ENCODE data around the gene IFIT2.

DNA sequence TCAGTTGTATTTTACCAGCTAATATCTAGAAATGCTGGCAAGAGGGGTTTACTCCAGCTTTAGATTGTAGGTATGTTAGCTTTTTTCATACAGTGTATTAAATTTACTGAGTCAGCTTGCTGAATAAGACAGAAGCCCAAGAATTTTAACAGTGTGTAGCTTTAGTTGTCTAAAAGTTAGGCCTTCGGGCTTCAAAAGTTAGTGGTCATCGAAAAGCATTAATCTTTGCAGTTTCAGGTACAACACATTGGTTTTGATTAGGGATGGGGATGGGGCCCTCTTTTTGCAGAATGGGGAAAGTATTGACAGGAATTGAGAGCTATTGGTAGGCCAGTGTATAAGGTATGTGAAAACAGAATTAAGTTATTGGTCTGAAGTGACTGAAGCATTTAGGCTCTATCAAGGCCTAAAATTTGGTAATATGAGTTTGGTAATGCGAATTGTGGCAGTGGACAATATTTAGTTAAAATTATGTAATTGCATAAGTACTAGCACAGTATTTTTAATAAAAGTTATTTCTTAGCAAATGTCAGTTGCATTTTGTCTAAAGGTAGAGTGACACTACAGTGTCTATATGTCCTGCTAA is 2.2 kb downstream of the PTEN start:
- RRBS: no CpG with 5 or more reads among the region's 3 CpGs

DNA sequence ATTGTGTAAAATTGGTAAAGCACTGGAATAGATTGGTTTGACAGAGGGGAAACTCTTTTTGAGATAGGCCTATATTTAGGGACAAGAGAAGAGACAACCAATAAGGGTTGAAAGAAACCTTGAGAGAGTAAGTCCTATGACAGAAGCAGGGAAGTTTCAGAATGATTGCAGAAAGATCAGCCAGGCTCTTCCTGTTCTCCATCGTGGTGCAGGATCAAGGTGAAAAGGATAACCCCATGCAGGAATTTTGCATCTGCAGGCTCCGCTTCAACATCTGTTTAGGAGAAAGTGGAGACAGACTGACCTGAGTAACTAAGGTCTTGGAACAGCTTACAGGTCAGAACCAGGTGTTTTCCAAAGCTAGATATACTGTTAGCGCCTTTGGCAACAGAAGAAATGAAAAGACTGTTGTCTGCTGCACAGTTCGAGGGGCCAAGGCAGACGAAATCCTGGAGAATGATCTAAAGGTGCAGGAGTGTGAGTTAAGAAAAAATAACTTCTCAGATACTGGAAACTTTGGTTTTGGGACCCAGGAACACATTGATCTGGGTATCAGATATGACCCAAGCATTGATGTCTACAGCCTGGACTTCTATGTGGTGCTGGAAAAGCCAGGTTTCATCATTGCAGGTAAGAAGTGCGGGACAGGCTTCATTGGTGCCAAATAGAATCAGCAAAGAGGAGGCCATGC is 82.0 kb downstream of the PTEN start:
- RRBS: no CpG with 5 or more reads among the region's 6 CpGs

DNA sequence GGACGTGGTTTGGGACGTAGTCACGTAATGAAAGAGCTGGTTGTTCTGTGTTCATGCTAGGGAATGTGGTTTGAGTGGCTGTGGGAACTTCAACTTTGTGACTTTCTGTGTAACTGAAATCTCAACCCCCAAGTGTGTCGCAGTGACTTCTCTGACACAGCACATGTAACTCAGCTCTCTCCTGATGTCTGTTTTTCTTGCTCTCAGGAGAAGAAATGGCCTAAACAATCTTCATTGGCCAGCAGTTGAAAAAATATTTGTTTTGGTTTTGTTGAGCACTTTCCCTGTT is 199.0 kb downstream of the PTEN start:
- RRBS: no CpG with 5 or more reads among the region's 4 CpGs

DNA sequence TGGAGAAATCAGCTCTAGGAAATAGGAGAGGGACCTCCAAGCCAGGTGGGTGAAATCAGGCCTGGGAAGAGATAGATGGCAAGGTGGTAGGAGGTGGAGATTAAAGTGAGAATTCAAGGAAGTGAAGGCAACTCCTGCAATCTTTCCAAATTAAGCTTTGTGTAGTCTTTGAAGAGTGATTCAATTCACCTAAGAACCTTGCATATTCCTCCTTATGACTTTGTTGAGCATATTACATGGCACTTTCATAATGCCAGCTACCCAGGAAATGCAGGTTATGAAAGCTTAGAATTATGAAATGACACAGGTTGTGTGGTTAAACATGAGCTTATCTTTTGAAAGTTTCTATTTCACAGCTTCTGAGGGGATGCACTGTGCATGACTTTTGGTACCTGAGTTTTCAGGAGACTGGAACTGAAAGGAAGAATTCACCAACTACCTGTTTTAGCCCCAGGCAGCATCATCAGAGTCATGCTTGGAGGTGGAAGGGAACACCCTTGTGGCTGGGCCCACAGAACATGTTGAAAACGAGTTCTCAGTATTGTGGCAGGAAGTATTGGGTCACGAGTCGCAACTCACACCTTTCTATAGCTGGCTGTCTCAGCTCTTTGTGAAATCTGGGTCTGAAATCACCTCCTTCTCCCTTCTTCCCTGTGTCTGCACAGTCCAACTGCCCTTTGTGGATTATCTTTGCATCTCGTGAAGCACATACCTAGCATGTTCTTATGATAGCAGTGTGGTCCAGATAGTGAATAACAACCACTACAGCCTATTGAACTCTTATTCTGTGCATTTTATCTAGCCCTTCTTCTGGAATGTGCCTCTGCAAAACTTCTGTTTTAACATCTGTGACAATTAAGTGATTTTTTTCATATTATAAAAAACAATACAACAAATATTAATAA is 228.2 kb downstream of the PTEN start:
- RRBS: no CpG with 5 or more reads among the region's 4 CpGs

- RRBS: no CpG with 5 or more reads among the region's 12 CpGs
Measured at GRCh38 chr10:88232888-88233664, 350.0 kb downstream of the RNLS start.

- RRBS: no CpG with 5 or more reads among the region's 1 CpG
Measured at GRCh38 chr10:88254037-88254696, 329.0 kb downstream of the RNLS start.

DNA sequence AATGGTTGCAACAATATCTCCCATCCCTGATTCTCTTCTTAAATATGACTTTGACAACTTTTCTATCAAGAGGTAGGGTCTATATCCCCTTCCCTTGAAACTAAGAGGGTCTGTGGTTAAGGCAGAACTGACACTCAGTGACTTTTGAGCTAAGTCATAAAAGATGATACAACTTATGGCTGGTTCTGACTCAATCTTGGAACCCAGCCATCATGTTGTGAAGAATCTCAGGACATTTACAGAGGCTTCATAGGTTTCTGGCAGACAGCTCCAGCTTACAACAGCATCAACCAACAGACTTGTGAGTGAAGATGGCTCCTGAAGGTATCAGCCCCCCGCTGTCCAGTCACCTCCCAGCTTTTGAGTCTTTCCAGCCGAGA is 203.5 kb downstream of the RNLS start:
- RRBS: no CpG with 5 or more reads among the region's 2 CpGs

DNA sequence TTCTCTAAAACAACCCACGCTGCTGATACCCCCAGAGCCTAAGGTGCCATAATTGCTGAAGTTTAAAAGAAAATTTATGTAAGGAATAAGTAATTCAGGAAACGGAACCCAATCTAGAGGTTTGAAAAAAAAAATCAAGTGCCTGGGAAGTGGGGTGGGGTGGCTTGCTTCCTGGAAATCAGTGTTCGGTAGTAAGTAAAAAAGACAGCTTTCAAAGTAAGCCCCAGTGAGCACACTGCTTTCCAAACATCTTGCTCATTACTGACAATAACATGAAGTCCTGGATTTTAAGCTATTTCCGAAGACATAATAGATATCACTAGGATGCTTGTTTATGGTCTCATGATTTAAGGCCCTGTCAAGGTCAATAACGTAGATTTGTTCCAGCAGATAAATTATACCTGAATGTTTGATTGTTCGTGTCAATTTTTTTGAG is 1.2 kb downstream of the STAMBPL1 start:
- RRBS: no CpG with 5 or more reads among the region's 6 CpGs

GRCh38 chr10:88883329-88883902 is 3.4 kb downstream of the STAMBPL1 start:
- RRBS: no CpG with 5 or more reads among the region's 2 CpGs

DNA sequence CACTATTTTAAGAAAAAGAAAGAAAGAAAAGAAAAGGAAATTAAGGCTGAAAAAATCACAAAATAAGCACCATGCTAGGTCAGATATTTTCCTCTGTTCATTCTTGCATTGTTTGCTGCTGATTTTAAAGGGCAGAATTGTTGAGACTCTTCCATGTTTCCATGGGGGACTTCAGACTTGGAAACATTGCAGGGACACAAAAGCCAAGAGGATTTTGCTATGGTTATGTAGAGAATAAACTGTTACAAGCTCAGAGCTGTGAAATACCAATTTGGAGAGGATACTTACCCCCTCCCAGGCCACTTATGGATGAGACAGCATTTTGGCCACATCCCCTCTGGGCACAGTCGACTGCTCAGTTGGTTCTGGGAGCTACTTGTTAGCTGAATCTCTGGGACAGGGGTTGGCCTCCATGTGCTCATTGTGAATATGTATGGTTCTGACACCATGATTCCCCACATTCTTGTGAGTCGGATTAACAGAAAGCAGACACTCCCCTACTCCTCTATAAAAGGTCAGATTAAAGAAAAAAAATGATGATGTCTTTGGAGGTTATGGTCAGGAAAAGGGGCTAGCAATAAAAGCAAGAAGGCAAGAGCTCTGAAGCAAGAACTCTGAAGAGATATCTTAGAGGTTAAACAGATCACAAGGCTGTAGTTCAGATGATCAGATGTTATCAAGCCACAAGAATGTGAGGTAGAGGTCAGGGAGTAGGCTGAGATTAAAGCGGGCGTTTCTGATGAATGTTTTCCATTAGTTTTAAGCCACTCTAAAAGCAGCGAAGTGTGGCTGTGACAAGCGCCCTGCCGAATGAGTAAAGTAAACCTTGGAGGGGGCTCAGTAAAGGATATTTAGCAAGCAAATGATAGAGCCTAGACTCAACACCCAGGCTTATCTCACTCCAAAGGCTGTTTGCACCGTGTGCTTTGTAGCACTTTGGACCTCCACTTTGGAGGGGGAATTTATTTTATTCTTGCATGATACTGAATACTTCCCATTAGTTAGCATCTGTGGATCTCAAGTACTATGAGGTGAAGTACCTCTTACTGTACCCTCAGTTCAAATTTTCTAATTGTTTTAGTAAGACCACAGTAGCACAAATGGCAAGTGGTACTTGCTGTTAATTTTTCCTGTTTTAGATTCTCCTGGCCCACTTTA is 17.2 kb downstream of the STAMBPL1 start:
- RRBS: no CpG with 5 or more reads among the region's 8 CpGs

- RRBS: no CpG with 5 or more reads among the region's 3 CpGs
Measured at GRCh38 chr10:88968220-88968856, 15.8 kb upstream of the ACTA2 start.

DNA sequence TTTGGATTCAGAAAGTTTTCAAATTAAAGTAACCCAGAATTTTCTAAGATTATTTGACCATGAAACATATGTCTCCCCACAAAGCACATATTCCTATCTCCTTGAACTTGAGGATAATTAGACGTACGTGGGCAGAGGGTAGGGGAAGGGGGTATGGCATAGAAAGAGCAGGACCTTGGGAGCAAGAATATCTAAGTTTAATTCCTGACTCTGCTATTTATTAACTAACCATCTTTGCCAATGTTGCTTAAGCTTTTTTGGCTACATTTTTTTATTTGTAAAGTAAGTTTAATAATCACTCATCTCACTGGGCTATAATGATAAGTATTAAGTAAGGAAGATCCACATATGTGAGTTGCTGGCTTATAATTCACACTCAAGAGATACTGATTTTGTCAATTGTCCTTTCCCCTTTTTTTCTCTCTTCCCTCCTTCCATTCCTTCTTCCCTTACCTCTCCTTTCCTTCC is 1.7 kb upstream of the FAS start:
- RRBS: no CpG with 5 or more reads among the region's 2 CpGs

- RRBS: 2% methylated on average over 9 of the region's 34 CpGs
Measured at GRCh38 chr10:88991079-88991607, 545 bp downstream of the FAS start.

DNA sequence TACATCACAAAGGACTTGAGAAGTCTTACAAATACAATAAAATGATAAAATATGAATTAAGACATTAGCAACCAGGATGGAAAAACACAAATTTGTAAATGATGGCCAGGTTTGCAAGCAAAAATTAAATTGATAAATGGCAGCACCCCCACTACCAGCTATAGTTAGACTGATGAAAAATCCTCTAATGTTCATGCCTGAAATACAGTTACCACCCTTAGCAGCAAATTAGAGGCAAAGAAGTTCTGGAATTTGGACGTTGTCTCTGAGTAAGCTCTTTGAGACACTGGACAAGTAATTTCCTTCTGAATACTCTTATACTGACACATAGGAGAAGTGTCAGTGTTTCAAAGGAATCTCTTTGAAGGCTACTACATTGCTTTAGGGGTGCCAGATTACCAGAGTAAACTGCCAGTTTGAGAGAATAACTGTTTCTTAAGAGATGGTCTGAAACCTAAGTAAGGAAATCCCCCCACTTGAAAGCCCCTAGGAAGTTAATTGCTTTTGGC is 3.3 kb downstream of the FAS start:
- RRBS: no CpG with 5 or more reads among the region's 1 CpG

GRCh38 chr10:88999375-89000226 is 9.0 kb downstream of the FAS start:
- RRBS: no CpG with 5 or more reads among the region's 6 CpGs

DNA sequence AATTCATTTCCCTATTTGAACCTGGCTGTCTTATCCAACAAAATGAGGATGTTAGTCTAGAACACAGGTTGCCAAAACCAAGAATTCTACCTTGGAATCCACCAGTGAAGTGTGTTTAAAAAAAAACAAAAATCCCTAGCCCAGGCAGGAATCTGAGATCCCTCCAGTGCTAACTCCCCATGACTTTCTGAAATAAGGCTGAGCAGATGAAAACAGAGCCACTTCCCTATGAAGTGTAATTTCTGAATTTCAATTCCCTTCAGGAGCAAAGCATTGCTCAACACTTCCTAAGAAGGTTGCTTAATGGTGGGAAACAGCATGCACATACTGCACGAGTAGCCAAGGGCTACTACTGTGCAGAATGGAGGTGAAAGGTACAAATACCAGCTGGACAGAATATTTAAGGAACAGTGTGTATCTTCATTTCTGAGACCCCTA is 9.6 kb downstream of the LIPA start:
- RRBS: no CpG with 5 or more reads among the region's 1 CpG

DNA sequence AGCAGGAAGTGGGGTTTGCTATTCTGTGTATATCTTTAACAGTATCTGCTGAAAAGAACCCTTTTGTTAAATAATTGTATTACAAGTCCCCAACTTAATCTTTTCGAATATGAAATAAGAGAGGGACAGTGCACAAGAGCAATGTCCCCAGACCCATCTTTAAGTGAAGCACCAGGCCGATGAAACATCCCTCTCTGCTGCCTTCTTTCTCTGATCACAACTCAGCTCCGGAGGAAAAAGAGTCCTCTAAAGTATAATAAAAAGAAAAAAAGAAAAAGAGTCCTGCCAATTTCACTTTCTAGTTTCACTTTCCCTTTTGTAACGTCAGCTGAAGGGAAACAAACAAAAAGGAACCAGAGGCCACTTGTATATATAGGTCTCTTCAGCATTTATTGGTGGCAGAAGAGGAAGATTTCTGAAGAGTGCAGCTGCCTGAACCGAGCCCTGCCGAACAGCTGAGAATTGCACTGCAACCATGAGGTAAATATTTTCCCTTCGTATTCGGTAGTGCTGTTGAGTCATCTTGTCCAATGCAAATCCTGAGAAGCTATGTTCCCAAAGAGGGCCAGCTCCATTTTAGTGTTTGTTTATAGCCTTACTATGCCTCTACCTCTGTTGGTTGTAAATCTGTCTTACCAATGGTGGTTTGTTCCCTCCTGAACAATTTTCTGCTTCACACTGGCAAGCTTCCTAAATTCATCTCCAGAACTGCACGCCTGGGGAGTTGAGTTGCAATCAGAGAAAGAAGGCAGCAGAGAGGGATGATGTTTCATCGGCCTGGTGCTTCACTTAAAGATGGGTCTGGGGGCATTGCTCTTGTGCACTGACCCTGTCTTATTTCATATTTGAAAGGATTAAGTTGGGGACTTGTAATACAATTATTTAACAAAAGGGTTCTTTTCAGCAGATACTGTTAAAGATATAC is at the start of gene IFIT2:
IFIT2 (plus strand) TSS at position 398 of the 925 bp plus-strand sequence.
- RRBS: no CpG with 5 or more reads among the region's 10 CpGs

- RRBS: no CpG with 5 or more reads among the region's 3 CpGs
Measured at GRCh38 chr10:89351328-89351883, 23.6 kb downstream of the IFIT3 start.

GRCh38 chr10:89478067-89478473 is 57.3 kb downstream of the SLC16A12 start:
- RRBS: no CpG with 5 or more reads among the region's 2 CpGs